SJSA1 (cell line): ENCODE measurements around the genes DEFB128, FKBP1A and NSFL1C.

DNA sequence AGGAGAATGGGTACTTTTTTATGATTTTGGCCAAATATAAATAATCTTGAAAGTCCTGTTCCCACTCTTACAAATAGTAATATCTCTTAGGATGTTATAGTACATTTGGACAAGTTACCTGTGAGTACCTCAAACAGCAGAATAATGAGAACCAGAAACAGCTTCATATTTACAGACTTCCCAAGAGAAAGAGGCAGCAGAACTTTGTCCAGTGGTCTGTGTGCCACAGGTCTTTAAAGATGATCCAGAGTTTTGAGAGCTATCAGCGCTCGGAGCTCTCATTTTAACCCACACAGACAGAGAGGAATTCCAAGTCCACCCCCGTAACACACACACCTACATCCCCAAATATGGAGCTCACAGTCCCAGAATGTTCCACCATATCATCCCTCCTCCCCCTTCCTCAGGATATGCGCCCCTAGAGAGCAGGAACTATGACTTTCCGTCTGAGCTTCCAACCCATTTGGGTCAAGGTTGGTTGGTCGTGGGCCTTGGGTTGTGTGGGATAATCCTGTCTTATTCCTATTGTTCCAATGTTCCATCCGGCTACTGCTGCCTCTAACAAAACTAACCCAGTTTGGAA, at the start of gene DEFB128:
TSS of gene DEFB128 (minus strand) at position 255 of the 583 bp plus-strand sequence.
- RAMPAGE, long total RNA = no peak

- RAMPAGE, long total RNA = no peak
Observed at GRCh38 chr20:310222-310800, 12.9 kb downstream of the ZCCHC3 start.

GRCh38 chr20:327219-327730, 1.9 kb downstream of the SOX12 start:
- RAMPAGE, long total RNA = no peak

DNA sequence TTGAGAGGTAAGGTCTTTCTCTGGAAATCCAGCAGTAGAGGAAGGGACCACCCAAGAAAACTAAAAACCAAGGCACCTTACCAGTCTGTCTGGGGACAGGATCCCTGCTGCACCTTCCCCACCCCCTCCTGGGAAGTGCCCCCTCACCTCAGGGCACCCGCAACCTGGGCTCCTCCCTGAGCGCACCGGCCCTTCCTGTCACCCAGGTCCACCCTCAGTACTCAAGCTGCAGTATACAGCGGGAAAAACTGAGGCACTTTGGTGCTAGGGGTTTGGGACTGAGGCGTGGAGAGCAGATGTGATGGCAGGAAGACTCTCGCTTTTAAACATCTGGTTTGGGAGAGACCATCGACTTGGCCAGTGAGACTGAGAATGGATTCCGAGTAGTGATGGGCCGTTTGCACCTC, 2.4 kb downstream of the SOX12 start:
- RAMPAGE, long total RNA = no peak

- RAMPAGE, long total RNA = no peak
Observed at GRCh38 chr20:409043-409290, 868 bp downstream of the RBCK1 start.

DNA sequence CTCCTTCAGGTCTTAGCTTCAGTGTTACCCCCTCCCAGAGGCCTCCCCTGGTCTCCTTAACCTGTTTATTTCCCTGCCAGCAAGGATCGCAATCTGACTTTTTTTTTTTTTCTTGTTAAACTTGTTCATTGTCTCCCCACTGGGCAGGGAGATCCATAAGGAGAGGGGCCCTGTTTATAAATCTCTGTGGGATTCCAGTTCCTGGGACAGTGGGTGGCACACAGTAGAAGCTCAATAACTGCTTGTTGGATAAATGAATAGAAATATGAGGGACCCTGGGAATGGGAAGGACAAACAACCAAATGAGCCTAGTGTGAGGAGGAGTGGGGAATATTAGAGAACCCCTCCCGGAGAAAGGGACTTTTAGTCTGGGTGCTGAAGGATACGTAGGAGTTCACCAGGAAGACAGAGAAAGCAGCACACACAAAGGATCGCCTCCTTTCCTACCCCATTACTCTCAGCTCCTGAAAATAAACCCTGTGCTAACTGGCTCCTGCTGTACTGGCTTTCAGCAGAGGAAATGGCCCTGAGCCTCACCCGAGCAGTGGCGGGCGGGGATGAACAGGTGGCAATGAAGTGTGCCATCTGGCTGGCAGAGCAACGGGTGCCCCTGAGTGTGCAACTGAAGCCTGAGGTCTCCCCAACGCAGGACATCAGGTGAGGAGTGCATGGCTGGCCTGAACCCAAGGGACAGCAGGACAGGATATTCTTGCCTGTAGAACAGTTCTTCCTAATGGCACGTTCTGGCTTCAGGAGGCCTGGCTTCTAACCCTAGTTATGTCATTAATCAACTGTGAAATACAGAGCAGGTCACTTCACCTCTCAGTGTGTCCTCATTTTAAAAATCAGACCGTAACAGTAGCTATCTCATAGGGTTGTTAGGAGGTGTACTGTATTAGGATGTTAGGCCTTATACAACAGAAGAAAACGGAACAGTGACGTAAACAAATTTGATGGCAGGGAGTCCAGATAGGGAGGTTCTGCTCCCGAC, 1.6 kb downstream of the RBCK1 start:
- RAMPAGE, long total RNA = no peak

DNA sequence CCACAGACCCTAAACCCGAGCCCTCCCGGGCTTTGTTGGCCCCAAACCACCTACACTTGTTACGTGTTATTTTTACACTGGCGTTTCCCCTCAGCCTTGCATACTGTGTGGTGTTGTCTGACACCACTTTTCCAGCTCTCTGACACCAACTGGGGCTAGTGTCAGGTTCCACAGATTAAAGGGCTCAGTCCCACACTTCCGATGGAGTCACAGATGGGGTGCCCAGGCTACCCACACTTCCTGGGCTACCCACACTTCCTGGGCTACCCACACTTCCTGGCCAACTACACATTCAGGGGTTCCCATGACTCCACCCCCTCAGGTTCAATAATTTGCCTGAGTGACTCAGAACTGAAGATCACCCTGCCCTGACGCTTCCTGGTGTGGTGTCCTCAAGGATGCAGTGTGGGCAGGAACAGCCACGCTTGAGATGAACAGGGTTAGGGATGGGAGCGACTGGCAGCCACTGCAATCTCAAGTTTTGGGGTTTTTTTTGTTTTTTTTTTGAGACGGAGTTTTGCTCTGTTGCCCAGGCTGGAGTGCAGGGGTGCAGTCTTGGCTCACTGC, 25.5 kb downstream of the RBCK1 start:
- RAMPAGE, long total RNA = no peak

DNA sequence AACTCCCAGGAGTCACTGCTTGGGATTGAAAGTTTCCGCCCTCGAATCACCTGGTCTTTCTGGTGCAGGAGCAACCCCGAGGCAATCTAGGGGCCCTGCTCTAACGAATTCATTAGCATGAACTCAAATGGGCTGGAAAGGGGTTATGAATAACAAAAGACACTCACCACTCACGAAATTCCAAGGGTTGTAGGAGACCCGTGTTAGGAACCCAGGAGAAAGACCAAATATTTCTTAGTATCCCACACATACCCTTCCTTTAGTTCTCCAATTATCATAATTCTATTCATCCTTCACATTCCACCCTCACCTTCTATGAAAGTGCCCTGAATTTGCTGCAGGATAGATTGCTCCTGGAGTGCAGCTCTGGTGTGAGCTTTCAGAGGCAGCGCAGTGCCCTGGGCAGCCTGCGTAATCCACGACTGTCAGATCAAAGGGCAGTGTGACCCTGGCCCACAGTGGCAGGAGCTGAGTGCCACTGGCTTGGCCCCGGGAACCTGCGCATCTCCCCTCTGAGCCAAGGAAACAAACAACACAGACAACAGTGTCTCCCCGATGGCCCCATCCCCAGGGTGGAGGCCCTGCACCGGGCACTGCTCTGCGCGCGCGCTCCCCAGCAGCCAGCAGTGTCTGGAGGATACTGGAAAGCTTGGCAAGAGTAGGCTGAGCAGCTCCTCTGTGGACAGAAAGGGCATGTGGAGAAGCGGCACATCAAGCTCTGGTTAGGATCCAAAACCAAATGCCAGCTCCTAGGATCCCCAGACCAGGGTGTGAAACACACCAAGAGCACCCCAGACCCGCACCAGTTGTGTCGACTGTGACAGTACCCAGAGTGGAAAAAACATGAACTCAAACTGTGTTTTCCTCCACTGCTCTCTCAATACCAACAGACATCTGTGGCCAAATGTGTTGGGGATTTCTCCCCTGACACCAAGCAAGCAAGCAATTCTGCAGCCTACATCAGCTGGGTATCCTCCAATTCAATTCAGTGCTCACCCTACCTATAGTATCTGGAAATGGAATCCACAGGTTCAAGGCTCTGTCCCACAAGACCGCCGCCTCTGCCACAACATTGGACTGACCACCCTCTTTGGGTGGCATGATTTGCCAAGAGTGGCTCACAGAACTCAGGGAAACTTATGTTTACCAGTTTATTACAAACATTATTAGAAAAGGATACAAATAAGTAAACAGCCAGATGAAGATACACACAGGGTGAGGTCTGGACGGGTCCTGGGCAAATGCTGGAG, 26.7 kb downstream of the RBCK1 start:
- RAMPAGE, long total RNA = no peak

GRCh38 chr20:535953-536676, 7.5 kb downstream of the CSNK2A1 start:
- RAMPAGE, long total RNA = no peak

DNA sequence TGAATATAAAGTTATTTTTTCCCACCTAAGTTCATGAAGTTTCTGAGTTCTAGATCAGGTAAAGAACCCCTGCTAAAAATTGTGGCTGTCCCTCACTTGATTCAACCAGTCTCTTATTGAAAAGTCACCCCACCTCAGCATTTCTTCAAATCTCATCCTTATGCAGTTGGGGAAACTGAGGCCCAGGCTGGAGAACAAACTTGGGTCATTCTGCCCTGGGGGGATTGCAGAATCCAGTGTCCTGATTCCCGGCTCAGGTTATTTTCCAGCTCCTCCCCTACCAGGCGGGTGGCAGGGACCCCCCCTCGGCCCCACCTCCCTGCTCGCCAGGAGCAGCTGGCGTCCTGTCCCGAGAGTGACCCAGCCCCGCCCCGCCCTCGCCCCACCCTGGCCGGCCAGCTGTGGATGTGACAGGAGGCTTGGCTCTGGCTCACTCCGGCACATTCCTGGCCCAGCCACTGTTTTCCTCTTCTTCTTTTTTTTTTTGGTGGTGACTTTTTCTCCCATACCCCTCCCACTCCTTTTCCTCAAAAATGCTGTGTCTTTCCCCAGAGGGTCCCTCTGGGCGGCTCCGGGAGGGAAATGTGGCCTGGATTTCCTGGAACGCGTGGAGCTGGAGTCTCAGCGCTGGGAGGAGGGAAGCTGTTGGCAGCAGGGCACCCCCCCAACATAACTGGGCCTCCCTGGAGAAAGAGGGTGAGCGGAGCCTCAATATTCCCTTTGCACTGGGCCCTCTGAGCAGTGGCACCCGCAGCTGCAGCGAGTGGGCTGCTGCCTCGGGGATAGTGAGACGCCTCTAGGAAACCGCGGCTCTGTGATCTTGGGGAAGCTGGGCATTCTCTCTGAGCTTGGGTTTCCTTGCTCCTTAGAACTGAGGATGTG, 28.2 kb upstream of the CSNK2A1 start:
- RAMPAGE, long total RNA = no peak

DNA sequence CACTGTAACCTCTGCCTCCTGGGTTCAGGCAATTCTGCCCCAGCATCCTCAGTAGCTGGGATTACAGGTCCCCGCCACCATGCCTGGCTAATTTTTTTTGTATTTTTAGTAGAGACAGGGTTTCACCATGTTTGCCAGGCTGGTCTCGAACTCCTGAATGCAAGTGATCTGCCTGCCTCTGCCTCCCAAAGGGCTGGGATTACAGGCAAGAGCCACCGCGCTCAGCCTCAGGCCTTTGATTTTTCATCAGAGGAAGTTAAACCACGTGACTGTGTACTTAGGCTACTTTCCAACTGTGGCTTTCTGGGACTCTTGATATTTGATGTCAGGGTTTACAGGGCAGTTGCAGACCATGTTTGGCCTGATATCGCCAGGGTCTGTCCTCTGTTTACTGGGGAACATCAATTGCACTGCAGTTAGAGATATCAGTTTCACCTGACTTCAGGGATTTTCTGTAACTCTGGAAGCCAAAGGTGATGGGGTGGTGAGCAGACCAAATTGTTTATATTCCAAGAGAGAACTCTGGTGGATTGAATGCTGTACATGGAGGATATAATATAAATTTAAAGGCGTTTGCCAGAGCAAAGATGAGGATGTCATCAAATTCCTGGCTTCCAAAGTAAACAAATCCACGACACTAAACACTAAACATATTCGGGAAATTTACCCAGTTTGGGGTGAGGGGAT, 4.1 kb downstream of the PSMF1 start:
- RAMPAGE, long total RNA = no peak

DNA sequence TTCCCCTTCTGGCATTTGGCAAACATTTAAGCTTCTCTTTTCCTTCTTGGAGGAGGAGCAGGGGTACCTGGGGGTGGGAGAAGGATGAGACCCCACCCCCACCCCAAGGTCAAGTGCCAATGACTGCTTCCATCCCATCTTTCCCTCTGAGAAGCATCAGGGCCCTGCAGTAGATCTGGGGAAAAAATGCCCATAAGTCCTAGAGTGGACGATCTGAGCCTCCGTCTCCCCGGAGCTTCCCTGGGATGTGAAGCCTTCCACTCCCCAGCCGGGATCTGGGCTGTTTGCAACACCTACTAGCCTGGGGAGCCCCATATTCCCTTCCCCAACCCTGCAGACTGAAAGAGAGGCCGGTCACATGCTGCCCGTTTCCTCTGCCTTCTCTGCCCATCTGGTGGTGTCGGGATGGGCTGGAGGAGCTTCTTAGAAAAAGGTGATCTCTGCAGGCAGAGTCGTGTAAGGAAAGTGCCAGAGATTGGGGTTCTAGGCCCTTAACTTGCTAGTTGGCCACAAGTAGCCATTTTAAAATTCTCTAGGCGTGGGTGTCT, 1.0 kb downstream of the SNPH start:
- RAMPAGE, long total RNA = no peak

DNA sequence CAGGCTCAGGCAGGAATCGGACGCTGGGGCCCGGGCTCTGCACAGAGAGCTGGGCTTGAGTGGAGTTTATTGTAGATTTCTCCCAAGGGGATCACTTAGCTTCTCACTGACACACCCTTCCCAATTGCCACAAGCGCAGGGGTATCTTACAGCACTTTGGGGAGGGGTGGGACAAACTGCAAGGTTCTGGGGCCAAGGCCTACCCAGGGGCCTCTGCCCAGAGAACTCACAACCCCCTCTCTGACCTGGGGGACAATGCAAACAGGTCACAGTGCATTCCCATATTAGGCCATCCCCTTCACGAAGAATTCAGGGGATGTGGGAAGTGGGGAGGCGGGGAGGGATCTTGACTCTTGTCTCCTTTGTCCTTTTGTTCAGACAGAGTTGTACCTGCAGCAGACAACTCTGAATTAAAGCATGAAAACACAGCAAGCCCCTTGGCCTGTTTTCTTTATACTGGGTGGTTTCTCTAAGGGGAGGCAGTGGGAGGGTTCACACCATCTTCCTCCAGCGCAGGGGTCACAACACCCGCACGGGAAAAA, 20.0 kb downstream of the SDCBP2 start:
- RAMPAGE, long total RNA = no peak

DNA sequence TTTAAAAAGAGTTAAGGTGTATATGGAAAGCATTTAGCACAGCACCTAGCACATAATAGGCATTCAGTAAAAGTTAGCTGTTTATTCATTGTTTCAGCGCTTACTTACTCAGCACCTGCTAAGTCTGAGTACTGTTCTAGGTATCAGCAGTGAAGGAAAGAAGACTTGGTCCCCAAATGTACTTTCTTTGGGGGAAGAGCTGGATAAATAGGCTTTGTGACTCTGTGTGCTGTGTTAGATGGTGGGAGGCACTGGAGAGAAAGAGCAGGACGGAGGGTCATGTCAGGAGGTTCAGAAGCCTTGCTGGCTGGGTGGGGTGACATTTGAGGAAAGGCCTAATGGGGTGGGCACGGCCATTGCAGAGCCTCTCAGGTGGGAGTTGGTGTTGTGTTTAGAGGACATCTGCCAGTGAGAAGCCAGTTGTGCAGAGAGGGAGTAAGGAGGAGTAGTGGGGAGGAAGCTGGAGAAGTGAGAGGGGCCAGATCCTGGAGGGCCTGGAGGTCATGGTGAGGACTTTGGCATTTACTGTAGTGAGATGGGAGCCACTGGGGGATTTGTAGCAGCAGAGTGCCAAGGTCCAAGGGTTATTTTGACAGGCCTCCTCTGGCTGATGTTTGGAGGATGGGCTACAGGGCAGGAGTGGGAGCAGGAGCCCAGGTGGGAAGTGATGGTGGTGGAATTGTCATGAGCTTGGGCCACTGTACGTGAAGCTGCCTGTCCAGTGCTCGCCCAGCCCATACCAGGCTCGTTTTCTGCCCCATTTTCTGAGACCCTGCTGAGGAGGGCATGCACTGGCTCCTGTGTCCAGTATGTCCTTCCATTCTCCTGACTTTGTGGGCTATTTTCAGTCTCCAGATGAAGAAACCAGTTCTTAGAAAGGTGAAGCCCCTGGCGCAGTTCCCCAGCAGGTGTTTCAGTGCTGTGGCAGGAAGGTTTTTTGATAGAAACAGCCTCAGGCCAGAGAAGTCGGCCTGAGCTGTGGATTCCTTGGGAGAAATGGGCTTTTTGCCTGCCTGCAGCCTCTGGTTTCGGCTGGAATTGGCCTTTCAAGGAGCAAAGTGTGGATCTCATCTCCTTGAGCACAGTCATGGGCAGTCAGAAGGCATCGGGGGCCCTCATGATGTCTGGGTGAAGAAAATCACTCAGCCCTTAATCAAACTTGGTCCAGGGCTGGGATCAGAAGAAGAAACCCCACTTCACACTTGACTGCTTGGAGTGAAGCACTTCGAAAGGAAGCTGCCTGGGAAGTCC, 777 bp downstream of the SDCBP2 start:
- RAMPAGE, long total RNA = no peak

GRCh38 chr20:1392521-1393469, at the start of gene FKBP1A:
FKBP1A (minus strand) TSS chr20:1393054.
- RAMPAGE, long total RNA = start-site peak on the minus strand at chr20:1393013-1393107, 280 and 27 reads in 2 replicates

DNA sequence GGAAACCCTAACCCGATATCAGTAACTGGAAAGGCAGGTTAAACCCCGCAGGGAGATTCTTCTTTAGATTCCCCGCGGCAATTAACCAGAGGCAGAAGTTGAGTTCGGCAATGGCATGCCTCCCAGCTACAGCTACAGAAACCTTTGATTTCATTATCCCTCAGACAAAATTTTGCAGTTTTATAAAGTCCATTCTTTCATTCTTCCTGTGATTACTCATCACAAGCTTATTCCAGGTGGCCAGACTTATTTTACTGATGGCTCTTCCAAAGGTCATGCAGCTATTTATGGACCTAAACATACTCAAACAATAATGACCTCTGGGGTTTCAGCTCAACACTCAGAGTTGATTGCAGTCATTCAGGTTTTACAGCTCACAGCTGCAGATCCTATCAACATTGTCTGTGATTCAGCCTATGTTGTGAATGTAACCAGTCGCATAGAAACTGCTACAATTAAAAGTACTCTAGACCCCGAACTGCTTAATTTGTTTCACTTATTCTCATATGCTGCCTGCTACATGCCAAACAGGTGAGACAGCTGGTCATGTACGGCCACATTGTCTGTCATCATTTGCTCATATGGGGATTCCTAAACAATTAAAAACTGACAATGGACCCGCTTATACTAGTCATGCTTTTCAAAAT, 7.1 kb upstream of the FKBP1A start:
- RAMPAGE, long total RNA = no peak

- RAMPAGE, long total RNA = no peak
Observed at GRCh38 chr20:1401477-1401676, 8.5 kb upstream of the FKBP1A start.

DNA sequence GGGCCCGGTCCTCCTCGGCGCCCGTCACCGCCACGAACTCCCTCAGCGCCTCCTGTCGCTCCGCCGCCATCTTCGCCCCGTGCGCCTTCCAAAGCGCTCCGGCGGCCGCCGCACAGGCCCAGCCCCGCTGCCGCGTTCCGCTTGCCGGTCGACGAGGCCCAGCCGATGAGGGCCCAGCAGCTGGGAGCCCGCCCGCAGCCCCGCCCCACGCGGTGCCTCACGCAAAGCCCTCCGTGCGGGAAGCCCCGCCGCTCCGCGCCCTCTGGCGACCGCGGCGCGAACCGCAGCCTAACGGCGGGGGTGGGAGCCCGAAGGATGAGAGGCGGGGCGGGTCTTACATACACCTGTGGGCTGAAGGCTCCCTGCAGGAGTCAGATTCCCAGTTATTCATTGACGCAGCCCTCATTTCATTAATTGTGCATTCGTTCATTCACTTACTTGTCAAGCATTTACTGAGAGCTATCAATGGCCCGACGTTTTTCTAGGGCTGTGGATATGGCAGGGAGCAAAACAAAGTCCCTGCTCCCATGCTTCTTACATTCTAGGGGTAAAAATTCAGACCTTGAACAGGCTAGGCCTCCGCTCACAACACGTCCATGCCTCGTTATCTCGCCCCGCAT, at the start of gene NSFL1C:
TSS of gene NSFL1C (minus strand) at position 95 of the 620 bp plus-strand sequence.
- RAMPAGE, long total RNA = no peak

GRCh38 chr20:1708134-1708650, 50.6 kb upstream of the SIRPG start:
- RAMPAGE, long total RNA = no peak

GRCh38 chr20:1776391-1777774, 118.3 kb upstream of the SIRPA start:
- RAMPAGE, long total RNA = no peak